Measurements from ENCODE around the gene CACNA1E.

DNA sequence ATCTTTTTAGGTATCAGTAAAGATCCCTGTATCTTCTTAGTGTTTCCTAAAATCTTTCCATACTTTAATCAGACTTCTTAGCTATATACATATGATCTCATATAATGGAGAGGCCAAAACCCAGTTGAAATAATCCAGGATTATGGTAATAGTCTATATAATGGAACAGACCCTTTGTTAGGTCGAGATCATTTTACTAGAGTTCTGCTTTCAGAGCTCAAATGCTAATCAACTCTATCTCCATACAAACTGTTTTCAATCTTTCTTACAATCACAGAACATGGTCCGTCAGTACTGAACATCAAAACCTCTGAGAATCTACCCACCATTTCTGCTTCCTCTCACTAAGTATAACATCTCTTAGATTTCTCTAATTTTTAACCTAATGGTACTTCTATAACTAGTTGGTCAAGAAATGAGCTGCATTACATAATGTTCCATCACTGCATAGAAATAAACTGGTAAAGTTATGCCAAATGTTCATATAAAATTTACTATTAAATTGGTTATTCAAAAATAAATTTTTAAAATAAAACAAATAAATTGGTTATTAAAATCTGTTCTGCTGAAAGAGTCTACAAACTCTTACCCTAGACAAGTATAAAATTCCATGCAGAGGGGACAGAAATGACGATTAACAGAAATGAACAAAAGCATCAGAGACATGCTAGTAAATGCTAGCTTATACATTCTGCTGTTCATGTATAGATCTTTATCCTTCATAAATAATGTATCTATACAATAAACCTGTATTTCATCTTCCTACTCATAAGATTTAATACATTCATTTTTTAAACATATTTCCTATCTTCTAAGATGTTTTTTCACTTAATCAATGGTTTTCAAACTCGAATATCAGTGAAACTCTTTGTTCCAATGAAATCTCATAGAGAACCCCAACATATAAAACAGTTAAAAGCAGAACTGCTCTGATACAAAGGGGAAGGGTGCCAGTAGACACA lies 33.0 kb downstream of the TOR1AIP2 start:
- PRO-cap = no peak
- RAMPAGE, long total RNA, 4 experiments = no peak in any of the 4 experiments

- PRO-cap = no peak
- RAMPAGE, long total RNA, 4 experiments = no peak in any of the 4 experiments
These were observed 4.4 kb downstream of the TOR1AIP2 start for GRCh38 chr1:179872968-179873831.

DNA sequence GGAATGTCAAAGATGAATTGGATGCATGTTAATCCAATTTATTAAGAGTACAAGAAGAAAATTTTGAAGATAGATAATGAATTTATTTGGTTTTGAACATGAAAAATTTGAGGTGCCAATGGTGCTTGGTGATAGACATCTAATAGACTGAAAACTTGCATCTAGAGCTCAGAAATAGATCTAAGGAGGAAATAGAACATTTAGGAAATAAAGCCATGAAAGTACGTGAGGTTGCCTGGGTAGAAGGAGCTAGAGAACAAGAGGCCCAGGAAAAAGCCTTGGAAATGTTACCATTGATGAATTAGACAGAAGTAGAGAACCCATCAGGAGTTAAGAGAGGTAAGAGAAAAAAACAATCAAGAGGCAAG lies 21.0 kb downstream of the CEP350 start:
- PRO-cap = no peak
- RAMPAGE, long total RNA, 4 experiments = no peak in any of the 4 experiments

- PRO-cap = no peak
- RAMPAGE, long total RNA, 4 experiments = no peak in any of the 4 experiments
These were observed 59.5 kb downstream of the CEP350 start for GRCh38 chr1:180013922-180014670.

- PRO-cap = no peak
- RAMPAGE, long total RNA, 4 experiments = no peak in any of the 4 experiments
These were observed 12.9 kb downstream of the QSOX1 start for GRCh38 chr1:180167675-180167901.

GRCh38 chr1:180184202-180185407 lies 29.9 kb downstream of the QSOX1 start:
- PRO-cap = no peak
- RAMPAGE, long total RNA, 4 experiments = no peak in any of the 4 experiments

- PRO-cap = no peak
- RAMPAGE, long total RNA, 4 experiments = no peak in any of the 4 experiments
These were observed 37.5 kb upstream of the LHX4 start for GRCh38 chr1:180192531-180192946.

DNA sequence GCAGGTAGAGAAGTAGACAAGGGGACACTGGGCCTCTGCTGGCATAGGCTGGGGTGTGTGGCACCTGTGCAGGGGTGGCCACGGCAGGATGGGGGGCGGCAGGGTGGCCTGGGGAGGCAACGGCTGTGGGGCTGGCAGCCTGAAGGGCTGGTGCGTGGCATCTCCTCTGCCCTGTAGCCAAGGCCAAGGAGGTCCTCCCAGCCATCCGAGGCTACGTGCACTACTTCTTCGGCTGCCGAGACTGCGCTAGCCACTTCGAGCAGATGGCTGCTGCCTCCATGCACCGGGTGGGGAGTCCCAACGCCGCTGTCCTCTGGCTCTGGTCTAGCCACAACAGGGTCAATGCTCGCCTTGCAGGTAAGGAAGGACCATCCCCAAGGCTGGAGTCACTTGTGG lies 36.0 kb upstream of the LHX4 start:
- PRO-cap = no peak
- RAMPAGE, long total RNA, 4 experiments = no peak in any of the 4 experiments

DNA sequence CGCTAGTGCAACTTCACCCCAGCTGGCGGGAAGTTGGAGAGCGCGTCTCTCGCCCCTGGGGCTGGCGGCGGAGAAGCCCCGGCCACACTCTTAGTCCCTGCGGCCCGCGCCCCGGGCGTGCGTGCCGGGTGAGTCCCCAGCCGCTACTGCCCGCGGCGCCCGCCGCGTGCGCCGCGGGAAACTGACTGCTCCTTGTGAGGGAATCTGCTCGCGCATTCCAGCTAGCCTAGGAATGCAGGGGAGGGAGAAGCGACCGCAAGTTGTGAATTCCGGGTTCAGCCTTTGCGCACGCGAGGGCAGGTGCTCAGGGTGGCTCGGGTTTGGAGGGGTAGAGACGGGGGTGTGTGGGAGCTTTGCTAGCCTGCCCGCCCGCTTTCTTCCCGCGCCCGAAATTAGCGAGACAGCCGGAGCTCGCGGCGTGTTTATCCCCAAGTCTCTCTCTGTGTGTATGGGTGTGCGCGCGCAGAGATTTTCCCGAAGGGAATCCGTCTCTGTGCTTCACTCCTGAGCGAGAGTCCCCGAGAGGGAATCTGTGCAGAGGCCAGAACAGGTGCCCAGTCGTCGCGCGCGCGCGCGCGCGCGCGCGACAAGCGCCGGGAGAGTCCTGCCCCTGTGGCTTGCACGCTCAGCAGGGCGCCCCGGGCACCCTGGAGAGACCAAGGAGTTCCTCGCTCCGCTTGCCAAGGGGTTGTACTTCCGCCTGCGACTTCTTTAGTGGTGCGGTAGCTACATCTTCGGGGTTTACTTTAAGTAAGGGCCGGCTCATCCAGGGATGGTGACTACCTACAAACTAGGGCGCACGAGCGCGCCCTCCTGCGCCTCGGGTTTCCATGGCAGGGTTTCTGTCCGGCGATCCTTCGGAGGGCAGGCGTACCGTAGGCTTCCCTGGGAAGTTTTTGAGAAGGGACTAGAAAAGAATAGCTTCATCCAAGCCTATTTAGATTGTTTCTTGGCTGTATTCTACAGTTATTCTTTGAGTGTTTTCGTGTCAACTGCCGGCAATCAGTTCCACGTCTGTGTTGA lies 1.2 kb downstream of the LHX4 start:
- PRO-cap = no peak
- RAMPAGE, long total RNA, 4 experiments = no peak in any of the 4 experiments

- PRO-cap = no peak
- RAMPAGE, long total RNA, 4 experiments = no peak in any of the 4 experiments
These were observed 22.2 kb upstream of the XPR1 start for GRCh38 chr1:180609539-180610047.

GRCh38 chr1:180611157-180612110 lies 20.4 kb upstream of the XPR1 start:
- PRO-cap = no peak
- RAMPAGE, long total RNA, 4 experiments = no peak in any of the 4 experiments

- PRO-cap = unidirectional peak, plus-strand start at chr1:180911777
- RAMPAGE, long total RNA, 4 experiments = no peak in any of the 4 experiments
These were observed 1.2 kb upstream of the KIAA1614 start for GRCh38 chr1:180911529-180911870.

- PRO-cap = no peak
- RAMPAGE, long total RNA, 4 experiments = no peak in any of the 4 experiments
These were observed 953 bp downstream of the KIAA1614 start for GRCh38 chr1:180913681-180914019.

- PRO-cap = no peak
- RAMPAGE, long total RNA, 4 experiments = no peak in any of the 4 experiments
These were observed 24.0 kb downstream of the IER5 start for GRCh38 chr1:181112460-181112912.

GRCh38 chr1:181483429-181483750 lies at the start of gene CACNA1E:
Gene CACNA1E (plus strand): TSS chr1:181483517.
- PRO-cap = no peak
- RAMPAGE, long total RNA, 4 experiments = no peak in any of the 4 experiments

GRCh38 chr1:181484973-181486494 lies 2.2 kb downstream of the CACNA1E start:
- PRO-cap = no peak
- RAMPAGE, long total RNA, 4 experiments = no peak in any of the 4 experiments

- PRO-cap = no peak
- RAMPAGE, long total RNA, 4 experiments = no peak in any of the 4 experiments
These were observed 39.9 kb upstream of the ZNF648 start for GRCh38 chr1:182101362-182101890.

DNA sequence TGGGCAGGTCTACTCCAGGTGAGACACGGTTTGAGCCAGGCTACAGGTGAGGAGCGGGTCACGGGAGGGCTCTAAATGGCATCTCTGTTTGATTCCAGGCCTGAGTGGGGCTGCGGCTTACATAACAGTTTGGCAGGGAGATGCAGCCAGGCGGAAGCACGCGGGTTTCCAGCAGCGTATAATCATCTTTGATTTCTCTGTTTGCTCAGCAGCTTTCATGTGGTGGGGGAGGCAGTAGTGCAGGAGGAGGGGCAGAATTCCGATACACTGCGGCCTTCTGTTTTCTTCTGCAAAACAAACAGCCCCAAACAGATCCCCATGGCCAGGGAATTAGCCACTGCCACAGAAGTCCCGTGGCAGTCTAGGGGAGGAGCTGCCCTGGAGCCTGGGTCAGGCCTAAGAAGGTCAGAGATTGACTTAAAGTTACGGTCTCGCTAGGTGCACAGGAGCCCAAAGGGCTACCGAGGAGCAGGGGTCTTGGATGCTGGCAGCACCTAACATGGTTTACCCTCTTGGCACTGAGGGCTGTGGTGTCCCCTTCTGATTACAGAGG lies 59.3 kb upstream of the ZNF648 start:
- PRO-cap = no peak
- RAMPAGE, long total RNA, 4 experiments = no peak in any of the 4 experiments

- PRO-cap = no peak
- RAMPAGE, long total RNA, 4 experiments = no peak in any of the 4 experiments
These were observed 87.9 kb upstream of the ZNF648 start for GRCh38 chr1:182149165-182150058.

DNA sequence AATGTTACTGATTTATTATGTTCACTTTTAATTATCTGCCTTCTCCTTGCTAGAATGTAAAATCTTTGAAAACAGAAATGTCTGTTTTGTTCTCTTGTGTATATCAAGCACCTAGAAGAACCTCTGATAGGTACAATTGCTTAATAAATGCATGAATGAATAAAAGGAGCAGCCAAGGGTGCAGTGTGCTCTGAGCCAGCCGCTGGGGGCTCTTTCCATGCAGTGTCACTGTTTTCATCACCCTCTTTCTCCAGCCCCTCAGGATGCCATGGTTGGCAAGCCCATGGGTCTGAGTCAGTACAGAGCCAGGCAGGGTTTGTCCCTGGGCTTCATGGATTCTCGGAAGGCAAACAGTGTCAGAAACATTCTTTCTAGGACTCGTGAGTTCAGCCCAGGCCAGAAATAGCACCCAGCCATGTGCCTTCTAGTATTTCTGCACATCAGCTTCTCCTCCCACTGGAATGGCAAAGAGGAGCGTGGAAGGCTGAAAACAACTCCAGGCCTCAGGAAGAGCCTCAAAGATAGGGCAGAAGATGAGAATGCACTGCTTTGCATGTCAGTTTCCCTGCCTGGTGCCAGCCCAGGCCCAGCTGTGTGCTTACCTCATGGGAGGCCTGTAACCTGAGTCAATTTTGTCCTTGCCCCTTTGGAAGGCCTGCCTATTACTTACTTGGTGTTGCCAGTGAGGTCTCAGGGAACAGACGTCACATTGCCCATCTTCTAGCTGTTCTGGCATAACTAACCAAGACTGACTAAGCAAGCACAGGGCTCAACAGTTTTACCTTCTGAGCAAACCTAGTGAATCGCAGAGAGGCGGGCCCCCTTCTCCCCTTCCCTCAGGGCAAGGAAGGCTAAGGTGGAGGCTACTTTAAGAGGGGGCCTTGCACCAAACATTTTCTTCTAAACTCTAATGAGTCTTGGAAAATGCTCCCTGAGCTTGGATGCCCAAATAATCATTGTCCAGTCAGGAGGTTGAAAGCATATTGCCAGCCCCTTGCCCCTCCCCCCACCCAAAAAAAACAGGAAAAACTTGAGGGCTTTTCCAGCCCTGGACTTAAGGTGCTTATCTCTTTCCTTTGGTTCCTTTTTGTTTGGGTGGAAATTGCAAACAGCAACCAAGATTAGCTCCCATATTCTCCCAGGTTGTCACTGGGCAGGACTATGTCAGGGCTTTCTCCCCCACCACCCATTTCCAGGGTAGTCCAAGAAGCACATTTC lies 42.4 kb downstream of the GLUL start:
- PRO-cap = unidirectional peak, plus-strand start at position 456 of the sequence
- RAMPAGE, long total RNA, 4 experiments = no peak in any of the 4 experiments